AG04450 (cell line): ENCODE results near the gene SEC11C.

GRCh38 chr18:57432976-57433916, 1.9 kb upstream of the ONECUT2 start:
- CAGE, long polyA plus RNA, result no peak
- RRBS, result no CpG with 5 or more reads among the region's 11 CpGs

DNA sequence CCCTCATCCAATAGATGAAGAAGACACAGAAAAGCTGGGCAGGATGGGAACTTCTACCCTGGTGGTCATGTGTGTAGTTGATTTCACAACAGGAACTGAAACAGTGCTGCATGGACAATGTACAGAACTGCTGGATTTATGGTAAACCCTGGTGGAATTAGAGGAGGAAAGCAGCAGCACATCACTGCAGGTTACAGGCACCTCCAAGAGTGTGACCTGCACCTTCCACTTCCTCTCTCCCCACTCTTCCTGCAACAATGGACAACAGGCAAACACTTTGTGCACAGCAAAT, 31.3 kb downstream of the FECH start:
- CAGE, long polyA plus RNA, result no peak

DNA sequence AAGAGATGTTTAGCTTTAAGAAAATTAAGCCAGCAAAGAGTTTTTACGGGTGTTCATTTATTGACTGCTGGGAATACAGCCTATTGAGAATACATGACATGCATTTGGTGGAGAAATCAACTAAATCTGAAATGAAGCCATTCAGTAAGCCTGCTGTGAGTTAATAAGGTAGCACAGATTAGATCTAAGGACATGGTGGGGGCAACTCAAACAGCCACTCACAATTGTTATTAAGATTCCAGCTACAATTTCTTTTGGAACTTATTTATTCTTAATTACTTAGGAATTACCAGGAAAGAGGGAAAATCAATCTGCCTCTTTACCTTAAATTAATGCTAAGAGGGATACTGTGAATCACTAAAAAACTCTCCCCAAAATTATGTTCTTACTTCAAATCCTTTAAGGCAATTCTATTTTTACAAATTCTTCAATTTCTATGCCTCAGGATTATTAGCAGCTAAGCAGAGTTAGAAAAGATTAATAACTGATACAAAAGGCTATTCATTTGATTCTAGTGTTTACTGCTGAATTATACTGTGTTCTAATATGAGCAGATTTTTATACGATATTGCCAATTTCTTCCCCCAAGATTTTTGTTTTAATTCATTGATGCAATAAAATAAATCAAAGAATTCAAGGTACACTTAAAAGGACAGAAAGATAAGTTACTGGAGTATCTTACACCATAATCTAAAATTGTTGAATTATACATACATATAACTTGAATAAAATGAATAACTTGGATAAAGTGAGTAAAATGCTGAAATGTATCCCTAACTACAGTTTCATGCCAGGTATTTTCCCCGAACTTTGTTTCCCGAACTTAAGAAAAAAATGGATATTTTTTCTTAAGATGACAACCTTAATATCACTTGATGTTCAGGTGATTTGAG, 14.4 kb upstream of the FECH start:
- CAGE, long polyA plus RNA, result no peak
- RRBS, result no CpG with 5 or more reads among the region's 4 CpGs

DNA sequence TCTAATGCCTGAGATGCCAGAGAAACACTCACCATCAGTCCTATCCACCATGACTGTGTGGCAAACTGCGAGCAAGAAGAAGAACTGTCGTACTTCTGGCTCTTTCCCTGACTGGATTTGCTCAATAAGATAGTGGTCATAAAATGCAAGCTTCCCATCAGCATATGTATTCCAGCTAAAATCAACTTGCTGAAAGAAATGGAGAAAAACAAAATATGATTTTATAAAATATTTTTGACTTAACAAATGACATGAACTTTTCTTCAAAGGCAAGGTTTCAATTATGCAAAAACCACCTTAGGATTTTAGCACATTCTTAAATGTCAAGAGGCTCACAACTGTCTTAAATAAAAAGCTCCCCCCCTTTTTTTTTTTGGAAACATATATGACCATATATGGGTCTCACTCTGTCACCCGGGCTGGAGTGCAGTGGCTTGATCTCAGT, 62.4 kb upstream of the NARS1 start:
- CAGE, long polyA plus RNA, result no peak
- RRBS, result no CpG with 5 or more reads among the region's 3 CpGs

GRCh38 chr18:57693780-57694787, 72.4 kb upstream of the NARS1 start:
- CAGE, long polyA plus RNA, result no peak
- RRBS, result no CpG with 5 or more reads among the region's 9 CpGs

DNA sequence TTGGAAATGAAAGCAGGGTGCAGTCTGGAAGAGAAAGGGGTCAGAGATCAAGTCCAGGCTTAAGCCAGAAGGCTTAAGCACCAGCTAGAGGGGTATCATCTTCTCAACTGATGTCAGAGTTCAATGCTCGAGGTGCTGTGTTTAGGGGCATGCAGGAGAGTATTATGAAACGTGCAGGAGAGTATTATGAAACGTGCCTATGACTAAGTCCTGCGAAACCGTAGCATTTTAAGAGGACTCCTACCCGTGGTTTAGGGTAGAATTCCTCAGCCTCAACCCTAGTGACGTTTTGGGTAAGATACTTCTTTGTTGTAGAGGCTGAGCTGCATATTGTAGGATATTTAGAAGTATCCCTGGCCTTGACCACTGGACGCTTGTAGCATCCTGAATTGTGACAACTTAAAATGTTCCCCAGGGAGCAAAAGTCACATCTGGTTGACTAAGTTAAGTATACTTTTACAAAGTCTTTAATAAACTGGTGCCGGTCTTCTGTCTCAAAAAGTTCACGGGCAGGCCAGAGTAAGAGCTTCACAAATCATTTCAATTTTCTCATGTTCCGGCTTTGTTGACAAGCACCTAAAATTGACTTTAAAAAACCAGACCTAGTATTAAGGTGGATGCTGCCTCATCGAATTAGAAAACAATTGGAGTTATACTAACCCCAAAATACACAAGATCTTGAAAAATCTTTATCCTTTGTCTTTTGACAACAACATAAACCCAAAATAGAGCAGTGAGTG, 18.4 kb downstream of the ATP8B1 start:
- CAGE, long polyA plus RNA, result no peak
- RRBS, result 100% methylated on average over 1 of the region's 12 CpGs

DNA sequence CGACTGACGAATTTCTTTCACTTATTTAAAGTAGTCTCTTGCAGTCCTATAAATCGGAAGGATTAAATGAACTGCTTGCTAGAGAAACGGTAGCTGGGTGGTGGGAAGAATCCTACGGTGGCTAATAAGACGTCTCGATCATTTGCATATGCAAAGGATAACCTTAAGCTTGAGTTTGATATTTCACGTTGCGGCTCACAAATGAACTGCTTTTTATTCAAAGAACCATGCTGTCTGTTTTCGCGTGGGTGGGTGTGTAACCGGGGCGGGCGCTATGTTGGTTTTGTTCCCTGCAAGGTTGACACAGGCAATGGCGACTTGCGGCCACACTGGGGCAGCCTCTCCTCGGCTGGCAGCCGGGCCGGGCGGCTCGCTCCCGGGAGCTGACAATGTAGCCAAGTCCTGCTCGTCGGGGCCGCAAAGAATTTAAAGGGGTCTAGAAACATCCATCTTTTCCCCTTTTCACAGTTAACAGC, 632 bp upstream of the NEDD4L start:
- CAGE, long polyA plus RNA, result no peak
- RRBS, result under 1% methylated on average over 5 of the region's 25 CpGs

- CAGE, long polyA plus RNA, result no peak
- RRBS, result no CpG with 5 or more reads among the region's 12 CpGs
Observed at GRCh38 chr18:58101080-58101752, 57.2 kb downstream of the NEDD4L start.

DNA sequence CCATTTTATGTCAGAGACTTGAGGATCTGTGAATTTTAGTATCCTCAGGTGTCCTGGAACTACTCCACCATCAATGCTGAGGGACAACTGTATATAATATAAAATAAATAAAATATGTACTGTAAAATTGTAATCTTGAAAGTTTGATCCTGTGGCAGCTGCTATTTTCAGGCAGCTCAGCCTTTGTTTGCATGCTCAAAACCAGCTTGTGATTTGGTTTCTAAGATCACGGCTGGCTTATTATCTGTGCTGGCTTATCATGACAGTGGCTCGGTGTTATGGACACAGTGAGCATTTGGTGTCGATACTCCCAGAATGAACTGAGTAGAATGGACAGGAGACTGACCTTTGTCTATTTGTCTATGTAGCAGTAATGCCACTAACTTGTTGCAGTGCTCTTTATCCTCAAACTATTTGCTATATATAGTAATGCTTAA, 58.8 kb downstream of the NEDD4L start:
- CAGE, long polyA plus RNA, result no peak
- RRBS, result no CpG with 5 or more reads among the region's 3 CpGs

GRCh38 chr18:58215939-58216667, 172.1 kb downstream of the NEDD4L start:
- CAGE, long polyA plus RNA, result no peak
- RRBS, result no CpG with 5 or more reads among the region's 3 CpGs

DNA sequence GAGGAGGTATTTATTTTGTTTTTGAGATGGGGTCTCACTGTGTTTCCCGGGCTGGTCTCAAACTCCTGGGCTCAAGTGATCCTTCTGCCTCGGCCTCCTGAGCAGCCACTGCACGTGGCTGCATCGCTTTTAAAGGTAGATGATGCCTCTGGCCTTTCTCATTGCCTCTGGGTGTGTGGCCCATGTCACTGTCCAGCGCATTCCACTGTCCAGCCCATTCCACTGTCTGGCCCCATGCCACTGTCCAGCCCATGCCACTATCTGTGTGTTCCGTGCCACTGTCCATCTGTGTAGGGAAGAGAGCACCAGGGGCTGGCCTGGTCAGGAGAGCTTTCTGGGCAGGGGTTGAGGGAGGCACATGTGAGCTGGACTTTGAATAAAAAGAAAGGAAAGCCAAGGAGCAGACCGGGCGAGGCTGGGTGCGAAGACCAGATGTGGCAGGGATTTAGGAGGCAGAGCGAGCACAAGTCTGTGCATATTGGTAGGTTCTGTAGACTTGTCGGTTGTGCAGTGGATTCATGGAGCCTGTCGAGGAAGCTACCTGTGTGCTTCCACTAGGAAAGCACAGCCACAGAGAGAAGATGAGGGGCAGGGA, 236.1 kb downstream of the NEDD4L start:
- CAGE, long polyA plus RNA, result no peak
- RRBS, result no CpG with 5 or more reads among the region's 12 CpGs

DNA sequence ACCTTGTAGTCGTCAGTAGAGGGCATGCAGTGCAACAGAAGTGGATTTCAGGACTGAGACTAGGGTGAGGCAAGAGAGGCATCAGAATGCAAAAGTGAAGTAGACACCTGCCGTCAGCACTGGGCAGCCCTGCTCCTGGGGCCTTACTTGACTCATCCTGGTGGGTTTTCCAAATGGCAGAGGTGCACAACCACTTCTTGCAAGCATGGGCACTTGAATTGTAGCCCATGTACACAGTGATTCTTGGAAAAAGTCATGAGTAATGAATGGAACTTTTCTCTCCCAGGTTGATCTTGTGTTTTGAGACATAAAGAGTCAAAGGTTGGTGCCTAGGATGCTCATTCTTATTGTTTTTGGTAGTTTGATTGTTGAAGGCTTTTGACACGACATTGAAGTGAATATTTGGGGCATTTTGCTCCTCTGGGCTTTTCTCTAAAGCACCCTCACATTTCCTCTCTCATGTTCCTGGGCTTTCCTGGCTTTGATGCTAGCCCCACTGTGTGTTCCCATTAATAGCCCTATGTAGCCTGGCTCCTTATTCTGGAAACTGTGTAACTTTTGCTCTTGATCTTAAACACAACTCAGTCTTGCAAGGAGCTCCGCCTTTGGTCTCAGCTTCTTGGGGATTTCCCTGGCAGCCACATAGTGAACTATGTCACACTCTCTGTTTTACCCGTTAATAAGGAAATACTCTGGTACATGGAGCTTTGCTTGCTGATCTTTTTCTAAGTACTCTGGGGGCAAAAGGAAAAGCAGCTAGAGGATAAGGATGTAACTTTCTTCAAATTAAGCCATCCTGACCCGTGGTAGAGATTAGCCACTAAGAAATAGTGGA, 259.1 kb downstream of the NEDD4L start:
- CAGE, long polyA plus RNA, result no peak
- RRBS, result no CpG with 5 or more reads among the region's 6 CpGs

GRCh38 chr18:58321965-58322352, 277.9 kb downstream of the NEDD4L start:
- CAGE, long polyA plus RNA, result no peak
- RRBS, result no CpG with 5 or more reads among the region's 6 CpGs

- CAGE, long polyA plus RNA, result no peak
- RRBS, result 91% methylated on average over 8 of the region's 11 CpGs
Observed at GRCh38 chr18:58398579-58399440, 230.1 kb downstream of the ALPK2 start.

GRCh38 chr18:58579508-58580190, 49.2 kb downstream of the ALPK2 start:
- CAGE, long polyA plus RNA, result no peak
- RRBS, result no CpG with 5 or more reads among the region's 13 CpGs

- CAGE, long polyA plus RNA, result no peak
- RRBS, result 2% methylated on average over 20 of the region's 35 CpGs
Observed at GRCh38 chr18:58671875-58672681, 813 bp downstream of the MALT1 start.

DNA sequence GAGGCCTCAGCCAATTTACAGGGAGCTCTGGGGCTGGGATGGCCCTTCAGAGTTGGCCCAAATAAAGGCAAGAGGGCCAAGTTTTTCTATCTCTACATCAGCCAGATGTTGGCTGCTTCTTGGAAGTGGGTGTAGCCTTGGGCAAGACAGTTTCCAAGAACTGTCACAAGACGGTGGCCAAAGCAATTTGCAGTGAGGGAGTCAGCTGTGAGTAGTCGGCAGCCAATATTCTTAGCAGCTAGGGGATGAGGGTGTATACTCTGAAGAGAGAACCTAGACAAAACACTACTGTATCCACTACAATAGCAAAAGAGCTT, 5.6 kb upstream of the ZNF532 start:
- CAGE, long polyA plus RNA, result no peak
- RRBS, result no CpG with 5 or more reads among the region's 2 CpGs

- CAGE, long polyA plus RNA, result no peak
- RRBS, result no CpG with 5 or more reads among the region's 11 CpGs
Observed at GRCh38 chr18:58860644-58861497, 3.8 kb upstream of the ZNF532 start.

- CAGE, long polyA plus RNA, result no peak
- RRBS, result no CpG with 5 or more reads among the region's 9 CpGs
Observed at GRCh38 chr18:58977172-58977572, 112.5 kb downstream of the ZNF532 start.

GRCh38 chr18:59139282-59140458, at the start of gene SEC11C:
Gene SEC11C, plus strand, starts transcription at chr18:59139884.
- CAGE, long polyA plus RNA, result start-site peak on the plus strand at chr18:59139842-59139888, 68 and 120 reads in 2 replicates
- RRBS, result 3% methylated on average over 18 of the region's 78 CpGs